Endothelial cell of umbilical vein (primary cell): ENCODE measurements around the gene TECPR2.

GRCh38 chr14:100943164-100943623, 39.7 kb upstream of the RTL1 start:
- PRO-cap: no peak
CAGE:
- cytosol, long polyA minus RNA: no peak
- cytosol, long polyA plus RNA: no peak
- long polyA plus RNA: no peak
- nucleus, long polyA minus RNA: no peak
- nucleus, long polyA plus RNA: no peak

GRCh38 chr14:100981064-100981760, 77.7 kb upstream of the RTL1 start:
- PRO-cap: no peak
CAGE:
- cytosol, long polyA minus RNA: no peak
- cytosol, long polyA plus RNA: no peak
- long polyA plus RNA: no peak
- nucleus, long polyA minus RNA: no peak
- nucleus, long polyA plus RNA: no peak

GRCh38 chr14:101359263-101359960, 402.1 kb upstream of the PPP2R5C start:
- PRO-cap: no peak
CAGE:
- cytosol, long polyA minus RNA: no peak
- cytosol, long polyA plus RNA: no peak
- long polyA plus RNA: no peak
- nucleus, long polyA minus RNA: no peak
- nucleus, long polyA plus RNA: no peak

DNA sequence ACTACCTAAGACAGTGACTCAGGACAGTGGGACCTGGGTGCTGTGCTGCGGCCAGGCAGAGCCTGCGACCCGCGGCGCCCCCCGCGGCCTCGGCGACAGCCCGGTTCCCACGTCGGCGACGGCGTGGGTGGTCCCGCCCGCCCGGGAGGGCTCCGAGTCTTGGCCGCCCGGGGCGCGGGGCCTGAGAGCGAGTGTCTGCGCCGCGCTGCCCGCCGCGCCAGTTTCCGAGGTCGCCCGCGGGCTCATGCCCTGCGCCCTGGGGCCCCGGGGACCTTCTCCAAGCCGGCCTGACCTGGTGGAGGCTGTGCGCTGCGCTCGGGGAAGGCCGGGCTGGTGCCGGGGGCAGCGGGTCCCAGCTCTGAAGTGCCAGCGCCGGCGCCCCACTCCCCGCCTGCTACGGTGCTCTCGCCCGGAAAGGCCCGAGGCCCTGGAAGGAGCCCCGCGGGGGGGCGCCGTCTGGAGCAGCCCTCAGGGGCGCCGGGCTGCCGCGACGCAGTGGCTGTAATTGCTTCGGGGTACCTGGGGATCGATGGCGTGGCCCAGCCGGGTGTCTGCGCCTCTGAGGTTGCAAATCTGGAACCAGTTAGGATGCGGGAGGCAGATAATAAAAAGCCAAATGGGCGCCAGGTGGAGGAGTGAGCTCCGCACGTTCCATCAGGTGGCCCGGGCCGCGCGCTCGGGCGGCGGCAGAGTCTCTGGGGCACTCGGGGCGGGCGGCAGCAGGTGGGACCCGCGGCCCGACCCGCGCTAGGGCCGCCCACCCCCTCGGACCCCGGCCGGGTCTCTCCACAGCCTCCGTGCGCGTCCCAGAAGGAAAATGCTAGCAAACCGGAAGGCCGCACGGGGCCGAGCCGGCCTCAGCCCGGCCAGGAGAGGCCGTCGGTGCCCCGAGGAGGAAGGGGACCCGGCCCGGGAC, 302.6 kb upstream of the PPP2R5C start:
- PRO-cap: no peak
CAGE:
- cytosol, long polyA minus RNA: no peak
- cytosol, long polyA plus RNA: no peak
- long polyA plus RNA: no peak
- nucleus, long polyA minus RNA: no peak
- nucleus, long polyA plus RNA: no peak

DNA sequence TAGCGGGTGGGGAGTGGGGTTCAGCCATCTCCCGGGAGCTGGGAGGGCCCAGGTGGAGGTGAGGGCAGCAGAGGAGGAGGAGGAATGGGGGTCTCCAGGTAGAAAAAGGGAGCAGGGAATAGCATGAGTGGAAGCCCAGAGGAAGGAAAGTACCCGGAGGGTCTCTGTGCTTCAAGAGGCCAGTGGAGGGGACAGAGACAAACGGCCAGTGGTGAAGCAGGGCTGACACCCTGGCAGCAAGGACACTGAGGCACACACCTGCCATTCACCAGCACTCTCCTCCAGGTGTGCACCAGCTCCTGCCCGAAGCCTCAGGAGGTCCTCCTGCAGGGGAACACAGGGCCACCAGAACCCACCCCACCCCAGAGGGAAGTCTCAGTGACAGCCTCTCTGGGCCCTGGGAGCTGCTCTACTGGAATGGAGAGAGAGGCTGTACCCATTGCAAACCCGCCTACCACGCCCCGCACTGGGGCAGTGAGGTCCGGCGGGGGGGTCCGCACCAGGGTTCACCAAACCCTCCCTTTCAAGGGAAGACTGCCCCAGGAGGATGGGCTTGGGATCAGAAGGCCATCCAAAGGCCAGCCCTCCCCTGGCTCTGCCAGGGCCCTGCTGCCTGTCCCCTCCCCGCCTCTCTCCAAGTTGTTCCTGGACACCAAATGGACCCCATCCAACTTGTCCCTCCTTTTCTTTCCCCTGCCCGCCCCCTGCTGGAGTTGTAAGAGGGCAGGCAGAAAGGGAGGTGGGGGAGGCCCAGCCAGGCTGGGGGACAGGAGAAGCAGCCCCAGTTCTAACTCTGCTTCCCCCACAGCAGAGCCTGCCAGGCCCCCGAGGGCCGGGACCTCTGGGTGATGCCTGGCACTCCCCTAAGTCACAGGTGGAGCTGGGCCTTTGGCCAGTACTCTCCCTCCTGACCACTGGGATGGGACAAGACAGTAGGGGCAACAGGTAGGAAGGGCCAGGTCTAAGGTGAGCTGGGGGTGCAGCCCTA, 203.7 kb upstream of the PPP2R5C start:
- PRO-cap: no peak
CAGE:
- cytosol, long polyA minus RNA: no peak
- cytosol, long polyA plus RNA: no peak
- long polyA plus RNA: no peak
- nucleus, long polyA minus RNA: no peak
- nucleus, long polyA plus RNA: no peak

DNA sequence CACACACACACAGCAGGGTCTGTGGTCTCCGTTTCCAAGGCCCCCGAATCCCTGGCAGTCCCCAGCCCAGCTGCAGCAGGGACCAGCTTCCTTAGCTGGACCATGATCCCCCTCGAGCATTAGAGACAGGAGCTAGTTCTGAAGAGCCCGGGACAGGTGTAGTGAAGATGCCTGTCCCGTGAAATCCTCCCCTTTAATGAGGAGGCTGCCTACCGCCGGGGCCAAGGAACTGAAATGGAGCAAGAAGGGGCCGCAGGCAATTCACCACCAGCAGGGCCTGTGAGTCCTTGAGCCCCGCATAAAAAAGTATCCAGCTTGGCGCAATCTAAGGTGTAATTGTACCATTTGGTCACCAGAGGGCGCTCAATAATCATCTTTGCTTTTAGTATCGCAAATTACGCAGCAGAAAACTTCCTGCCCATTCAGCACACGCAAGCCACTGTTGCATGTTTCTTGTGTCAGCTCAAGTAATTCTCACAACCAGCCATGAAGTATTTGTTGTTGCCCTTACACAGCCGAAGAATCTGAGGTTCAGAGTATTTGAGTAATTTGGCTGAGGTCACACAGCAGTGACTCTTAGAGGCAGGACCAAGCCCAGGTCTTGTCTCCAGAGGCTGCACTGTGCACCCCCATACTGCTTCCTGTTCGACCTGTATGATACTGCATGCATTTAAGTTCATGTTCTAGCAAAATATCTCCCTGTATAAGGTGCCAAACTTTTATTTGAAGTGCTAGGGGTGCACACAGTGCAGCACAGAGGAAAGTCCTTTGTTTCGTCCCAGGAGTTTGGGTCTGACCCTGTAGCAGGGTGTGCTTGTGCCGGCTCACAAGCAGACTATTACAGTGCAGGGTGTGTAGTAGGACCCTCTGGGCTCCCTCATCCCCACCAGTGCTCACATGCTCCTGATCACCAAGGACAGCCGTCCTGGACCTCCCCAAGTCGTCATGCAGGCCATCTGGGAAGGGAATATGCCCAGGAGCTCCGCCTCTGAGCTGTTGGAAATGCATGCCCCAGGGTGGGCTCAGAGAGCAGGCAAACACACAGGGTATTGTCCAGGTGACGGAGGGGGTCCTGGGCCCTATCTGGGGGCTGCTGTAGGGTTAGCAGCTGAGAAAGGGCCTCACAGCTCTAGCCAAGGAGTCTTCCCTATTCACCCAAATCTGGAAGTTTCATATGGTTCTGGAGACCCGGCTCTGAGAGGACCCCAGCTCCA, 54.0 kb upstream of the PPP2R5C start:
- PRO-cap: no peak
CAGE:
- cytosol, long polyA minus RNA: no peak
- cytosol, long polyA plus RNA: no peak
- long polyA plus RNA: no peak
- nucleus, long polyA minus RNA: no peak
- nucleus, long polyA plus RNA: no peak

DNA sequence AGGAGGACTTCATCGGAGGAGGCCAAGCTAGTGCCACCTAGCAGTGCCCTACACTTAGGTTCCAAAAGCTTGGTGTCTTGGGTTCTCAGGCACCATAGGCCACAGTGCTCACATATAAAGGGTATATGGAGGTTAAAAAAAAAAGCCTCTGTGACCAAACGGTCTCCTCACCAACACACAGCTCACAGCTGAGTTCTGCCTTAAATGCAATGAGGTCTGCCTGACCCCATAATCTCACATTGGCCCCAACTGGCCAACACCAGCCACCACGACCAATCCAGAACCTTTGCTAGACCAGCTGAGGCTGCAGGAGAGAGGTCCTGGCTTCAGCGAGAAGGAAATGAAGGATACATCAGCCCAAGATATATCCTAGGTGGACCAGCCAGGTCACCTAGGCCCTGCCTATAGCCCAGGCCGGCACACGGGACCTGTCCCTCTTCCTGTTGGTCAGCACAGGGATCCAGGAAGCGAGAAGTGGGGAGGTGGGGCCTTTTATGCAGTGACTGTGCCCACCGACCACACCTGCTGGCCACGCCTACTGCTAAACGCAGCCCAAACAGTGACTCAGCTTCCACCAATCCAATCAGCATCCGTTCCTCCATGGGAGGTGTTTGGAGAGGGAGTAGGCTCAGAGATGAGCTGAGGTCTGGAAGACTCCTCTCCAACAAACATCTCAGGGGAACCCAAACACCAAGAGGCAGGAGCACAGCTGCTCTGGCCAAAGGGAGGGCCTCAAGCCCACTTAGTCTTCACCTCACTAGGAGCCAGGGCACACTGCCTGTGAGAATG, 51.5 kb upstream of the PPP2R5C start:
- PRO-cap: no peak
CAGE:
- cytosol, long polyA minus RNA: no peak
- cytosol, long polyA plus RNA: no peak
- long polyA plus RNA: no peak
- nucleus, long polyA minus RNA: no peak
- nucleus, long polyA plus RNA: no peak

DNA sequence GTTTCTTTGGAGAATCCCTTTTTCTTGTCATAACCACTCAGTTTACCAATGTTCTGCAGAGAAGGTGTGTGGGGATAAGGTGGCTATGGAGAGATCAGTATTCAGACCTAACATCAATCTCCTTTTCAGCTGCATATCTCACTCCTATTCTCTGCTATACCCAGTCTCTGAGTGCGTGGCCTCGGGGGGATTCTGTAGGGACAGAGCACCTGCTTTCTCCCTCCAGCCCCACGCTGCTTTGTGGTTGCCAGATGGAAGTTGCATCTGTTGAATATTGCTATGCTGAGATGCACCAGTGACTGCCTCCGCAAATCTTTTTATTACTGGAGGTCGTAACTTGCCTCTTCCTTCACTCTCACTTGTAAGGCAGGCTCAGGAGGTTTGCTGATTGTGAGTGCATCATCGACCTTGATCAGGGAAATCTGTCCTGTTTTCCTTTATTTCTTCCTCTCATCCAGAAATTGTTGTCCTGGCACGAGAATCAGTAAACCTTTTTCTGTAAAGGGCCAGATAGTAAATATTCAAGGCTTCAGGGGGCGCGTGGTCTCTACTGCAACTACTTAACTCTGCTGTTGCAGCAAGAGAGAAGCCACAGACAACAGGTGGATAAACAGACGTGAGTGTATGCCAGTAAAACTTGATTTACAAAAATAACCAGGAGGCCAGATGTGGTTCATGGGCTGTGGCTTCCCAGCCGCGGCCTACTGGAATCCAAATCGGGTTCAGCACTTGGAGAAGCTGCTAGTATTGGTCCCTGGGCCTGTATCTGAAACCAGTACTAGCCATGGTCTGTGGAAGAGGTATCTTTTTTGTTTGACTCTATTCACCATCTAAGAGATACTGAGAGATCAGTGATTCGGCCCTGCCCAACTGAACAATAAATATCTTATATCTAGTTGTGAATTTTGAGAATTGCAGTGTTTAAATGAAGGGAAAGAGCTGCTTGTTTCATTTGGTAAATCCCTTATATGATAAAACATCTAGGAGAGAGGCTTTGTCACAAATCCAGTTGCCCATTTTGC, 13.1 kb downstream of the PPP2R5C start:
- PRO-cap: no peak
CAGE:
- cytosol, long polyA minus RNA: no peak
- cytosol, long polyA plus RNA: no peak
- long polyA plus RNA: no peak
- nucleus, long polyA minus RNA: no peak
- nucleus, long polyA plus RNA: no peak

- PRO-cap: no peak
CAGE:
- cytosol, long polyA minus RNA: no peak
- cytosol, long polyA plus RNA: no peak
- long polyA plus RNA: no peak
- nucleus, long polyA minus RNA: no peak
- nucleus, long polyA plus RNA: no peak
These were observed 44.1 kb downstream of the PPP2R5C start for GRCh38 chr14:101805405-101806118.

DNA sequence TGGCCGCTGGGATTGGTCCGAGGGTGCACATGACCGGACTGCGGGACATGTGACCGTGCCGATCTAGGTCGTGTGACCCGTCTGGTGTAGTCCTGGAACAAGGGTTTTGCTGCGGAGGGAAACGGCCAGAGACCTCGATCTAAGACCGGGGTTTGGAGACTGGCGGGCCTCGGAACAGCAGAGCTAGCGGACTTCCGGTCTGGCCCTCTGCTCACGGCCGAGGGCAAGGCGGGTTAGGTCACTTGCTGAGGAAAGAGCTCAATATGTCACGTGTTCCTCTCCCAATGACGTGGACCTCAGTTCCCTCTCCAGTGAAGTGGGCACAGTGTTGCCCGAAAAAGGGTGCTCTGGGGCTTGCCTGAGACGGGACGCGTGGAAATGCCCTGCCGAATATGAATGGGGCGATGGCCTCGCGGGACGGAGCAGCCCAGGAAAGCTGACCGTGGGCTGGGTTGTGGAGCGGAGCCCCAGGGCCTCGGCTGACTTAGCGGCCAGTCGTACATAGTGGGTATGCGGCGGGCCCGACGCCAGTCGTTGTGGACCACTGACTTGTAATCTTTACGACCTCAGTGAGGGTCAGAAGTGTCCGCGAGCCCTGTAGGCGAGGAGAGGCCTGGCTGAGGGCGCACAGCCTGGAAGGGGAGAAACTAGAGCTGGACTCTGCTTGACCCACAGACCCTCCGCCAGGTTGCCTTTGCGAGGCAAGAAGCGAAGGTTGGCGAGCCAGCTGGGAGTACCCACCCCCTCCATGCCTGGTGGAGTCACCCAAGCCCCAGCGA, 15.9 kb upstream of the DYNC1H1 start:
- PRO-cap: bidirectional peak, plus-strand start at position 128 of the sequence, minus-strand start outside the sequence
CAGE:
- cytosol, long polyA minus RNA: no peak
- cytosol, long polyA plus RNA: no peak
- long polyA plus RNA: start-site peak on the plus strand centred at position 72 of the sequence, 62 bp wide, 12 and 13 reads in 2 replicates
- nucleus, long polyA minus RNA: no peak
- nucleus, long polyA plus RNA: no peak

- PRO-cap: no peak
CAGE:
- cytosol, long polyA minus RNA: no peak
- cytosol, long polyA plus RNA: no peak
- long polyA plus RNA: no peak
- nucleus, long polyA minus RNA: no peak
- nucleus, long polyA plus RNA: no peak
These were observed 44.5 kb downstream of the DYNC1H1 start for GRCh38 chr14:102008711-102009418.

DNA sequence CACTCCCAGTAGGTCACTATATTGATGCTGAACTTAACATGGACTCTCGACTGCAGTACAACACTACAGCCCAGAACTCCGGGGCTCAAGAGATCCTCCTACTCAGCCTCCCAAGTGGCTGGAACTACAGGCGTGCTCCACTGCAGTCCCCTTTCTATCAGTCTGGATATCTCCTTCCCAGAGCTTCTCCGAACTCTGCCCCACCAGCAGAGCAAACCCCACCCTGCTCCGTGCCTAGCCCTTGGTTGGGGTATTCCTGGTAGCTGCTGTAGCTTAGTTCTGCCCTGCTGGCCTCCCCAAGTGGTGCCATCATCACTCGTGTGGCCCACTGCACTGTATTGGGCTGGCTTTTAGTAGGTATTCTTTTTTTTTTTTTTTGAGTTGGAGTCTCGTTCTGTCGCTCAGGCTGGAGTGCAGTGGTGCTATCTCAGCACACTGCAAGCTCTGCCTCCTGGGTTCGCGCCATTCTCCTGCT, 9.5 kb downstream of the HSP90AA1 start:
- PRO-cap: no peak
CAGE:
- cytosol, long polyA minus RNA: no peak
- cytosol, long polyA plus RNA: no peak
- long polyA plus RNA: no peak
- nucleus, long polyA minus RNA: no peak
- nucleus, long polyA plus RNA: no peak

- PRO-cap: no peak
CAGE:
- cytosol, long polyA minus RNA: no peak
- cytosol, long polyA plus RNA: no peak
- long polyA plus RNA: no peak
- nucleus, long polyA minus RNA: no peak
- nucleus, long polyA plus RNA: no peak
These were observed 2.1 kb downstream of the HSP90AA1 start for GRCh38 chr14:102084585-102085261.

DNA sequence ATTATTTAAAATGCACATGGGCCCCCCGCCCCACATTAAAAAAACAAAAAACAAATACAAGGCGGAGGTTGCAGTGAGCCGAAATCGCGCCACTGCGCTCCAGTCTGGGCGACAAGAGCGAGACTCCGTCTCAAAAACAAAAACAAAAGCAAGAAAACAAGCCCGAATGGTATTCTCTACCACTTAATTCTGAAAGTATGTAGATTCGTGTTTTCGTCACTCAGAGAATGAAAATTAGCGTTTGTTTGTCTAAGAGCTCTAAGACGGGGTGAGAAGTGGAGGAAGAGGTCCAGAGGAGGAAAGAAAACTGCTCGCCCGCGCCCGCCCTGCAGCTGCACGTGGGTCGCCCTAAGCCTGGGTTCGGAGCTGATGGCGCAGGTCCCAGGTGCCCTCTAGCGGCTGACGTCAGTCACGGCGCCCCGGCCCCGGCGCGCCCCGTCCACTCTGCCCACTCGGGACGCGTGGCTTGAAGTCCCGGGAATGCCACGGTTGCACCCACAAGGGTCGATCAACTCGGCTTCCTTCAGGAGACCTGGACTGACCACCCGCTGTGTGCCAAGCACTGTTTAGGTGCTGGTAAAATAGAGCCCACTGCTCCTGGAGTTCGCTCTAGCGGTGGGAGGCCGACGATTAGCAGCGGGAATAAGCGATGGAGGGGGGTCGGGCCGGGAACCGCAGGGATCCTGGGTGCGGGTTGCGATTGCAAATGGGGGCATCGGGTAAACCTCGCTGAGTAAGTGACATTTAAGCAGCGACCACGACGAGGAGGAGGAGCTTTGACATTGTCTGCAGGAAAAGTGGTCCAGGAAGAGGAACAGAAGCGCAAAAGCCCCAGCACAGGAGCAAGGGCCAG, 5.3 kb upstream of the ZNF839 start:
- PRO-cap: bidirectional peak, plus-strand start at position 449 of the sequence, minus-strand start at position 340 of the sequence
CAGE:
- cytosol, long polyA minus RNA: no peak
- cytosol, long polyA plus RNA: no peak
- long polyA plus RNA: no peak
- nucleus, long polyA minus RNA: no peak
- nucleus, long polyA plus RNA: no peak

DNA sequence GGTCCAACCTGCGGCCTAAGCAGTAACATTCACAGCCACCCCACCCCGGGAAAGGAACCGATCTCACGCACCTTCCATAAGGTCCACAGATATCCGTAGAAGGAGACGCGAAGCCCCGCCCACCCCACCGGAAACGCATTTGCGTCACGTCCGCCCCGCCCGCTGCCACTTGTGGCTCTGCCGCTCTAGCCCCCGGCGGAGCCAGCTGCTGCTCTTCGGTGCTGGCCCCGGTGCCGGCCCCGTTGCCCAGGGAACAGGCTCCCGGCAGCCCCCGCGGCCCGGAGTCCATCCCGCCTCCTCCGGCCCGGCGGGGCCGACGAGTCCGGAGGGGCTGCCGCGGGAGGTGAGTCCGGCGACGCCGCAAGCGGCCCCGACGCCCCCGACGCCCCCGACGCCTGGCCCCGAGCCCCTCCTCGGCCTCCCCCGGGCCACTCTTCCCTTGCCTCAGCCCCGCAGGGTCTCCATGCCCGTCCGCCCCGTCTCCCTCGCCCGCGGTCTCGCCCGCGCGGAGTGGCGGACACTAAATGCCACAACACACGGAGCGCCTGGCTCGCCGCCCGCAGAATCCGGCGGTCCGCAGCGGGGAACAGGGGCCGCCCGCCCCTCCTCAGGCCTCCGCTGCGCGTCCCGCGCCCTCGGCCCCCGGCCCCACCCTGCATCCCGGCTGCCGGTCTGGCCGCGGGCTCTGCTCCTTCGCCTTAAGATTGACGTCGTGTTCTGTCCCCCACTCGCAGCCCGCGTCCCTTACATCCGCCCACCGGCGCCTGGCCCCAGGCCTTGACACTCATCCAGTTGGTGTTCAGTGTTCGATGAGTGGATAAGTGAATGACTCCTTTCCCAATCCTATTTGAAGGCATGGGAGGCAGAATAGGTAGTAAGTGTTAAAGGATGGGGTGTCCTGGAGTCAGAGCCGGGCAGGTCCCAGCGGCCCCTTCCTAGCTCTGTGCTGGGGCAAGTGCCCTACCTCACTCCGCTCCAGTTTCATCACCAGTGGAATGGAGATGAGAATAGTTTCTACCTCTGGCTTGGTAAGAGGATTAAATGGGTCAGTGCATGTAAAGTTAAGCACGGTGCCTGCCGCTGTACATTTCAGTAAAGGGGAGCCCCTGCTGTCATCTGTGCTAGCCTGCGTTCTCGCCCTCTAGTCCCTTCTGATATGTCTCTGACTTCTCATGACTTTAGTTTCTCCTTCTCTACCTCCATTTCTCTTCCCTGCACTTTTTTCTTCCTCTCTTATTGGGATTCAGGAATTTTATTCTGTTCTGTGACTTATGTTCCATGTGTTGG, at the start of gene TECPR2:
TSS of gene TECPR2 (plus strand) at position 168 of the 1,287 bp plus-strand sequence.
- PRO-cap: bidirectional peak, plus-strand start at position 316 of the sequence, minus-strand start at position 65 of the sequence; bidirectional peak, plus-strand start at position 560 of the sequence, minus-strand start at position 512 of the sequence; unidirectional peak, minus-strand start at position 655 of the sequence
CAGE:
- cytosol, long polyA minus RNA: start-site peak on the minus strand centred at position 99 of the sequence, 27 bp wide, 374 reads; start-site peak on the plus strand centred at position 294 of the sequence, 35 bp wide, 39 reads
- cytosol, long polyA plus RNA: start-site peak on the minus strand centred at position 107 of the sequence, 40 bp wide, 2,169 and 2,088 reads in 2 replicates
- long polyA plus RNA: start-site peak on the minus strand centred at position 104 of the sequence, 35 bp wide, 852 and 1,520 reads in 2 replicates
- nucleus, long polyA minus RNA: start-site peak on the minus strand centred at position 109 of the sequence, 26 bp wide, 402 reads; start-site peak on the plus strand centred at position 191 of the sequence, 49 bp wide, 167 reads; start-site peak on the plus strand centred at position 302 of the sequence, 30 bp wide, 608 reads
- nucleus, long polyA plus RNA: start-site peak on the minus strand centred at position 111 of the sequence, 32 bp wide, 342 and 828 reads in 2 replicates; start-site peak on the plus strand centred at position 293 of the sequence, 38 bp wide, 40 and 40 reads in 2 replicates

DNA sequence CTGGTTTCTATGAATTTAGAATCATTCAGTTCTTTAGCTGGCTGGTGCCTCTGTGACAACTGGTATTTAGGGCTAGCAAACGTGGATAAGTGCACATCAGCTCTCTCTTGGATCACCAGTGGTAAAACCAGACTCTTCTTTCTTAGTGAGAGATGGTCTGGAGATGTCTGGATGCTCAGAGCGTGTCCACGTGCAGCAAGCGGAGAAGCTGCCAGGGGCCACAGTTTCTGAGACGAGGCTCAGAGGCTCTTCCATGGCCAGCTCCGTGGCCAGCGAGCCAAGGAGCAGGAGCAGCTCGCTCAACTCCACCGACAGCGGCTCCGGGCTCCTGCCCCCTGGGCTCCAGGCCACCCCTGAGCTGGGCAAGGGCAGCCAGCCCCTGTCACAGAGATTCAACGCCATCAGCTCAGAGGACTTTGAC, 68.9 kb downstream of the TECPR2 start:
- PRO-cap: no peak
CAGE:
- cytosol, long polyA minus RNA: no peak
- cytosol, long polyA plus RNA: no peak
- long polyA plus RNA: no peak
- nucleus, long polyA minus RNA: no peak
- nucleus, long polyA plus RNA: no peak

- PRO-cap: no peak
CAGE:
- cytosol, long polyA minus RNA: no peak
- cytosol, long polyA plus RNA: no peak
- long polyA plus RNA: no peak
- nucleus, long polyA minus RNA: no peak
- nucleus, long polyA plus RNA: no peak
These were observed 11.2 kb downstream of the RCOR1 start for GRCh38 chr14:102603632-102604155.

- PRO-cap: no peak
CAGE:
- cytosol, long polyA minus RNA: no peak
- cytosol, long polyA plus RNA: no peak
- long polyA plus RNA: no peak
- nucleus, long polyA minus RNA: no peak
- nucleus, long polyA plus RNA: no peak
These were observed 2.6 kb upstream of the TRAF3 start for GRCh38 chr14:102774330-102775329.

- PRO-cap: no peak
CAGE:
- cytosol, long polyA minus RNA: no peak
- cytosol, long polyA plus RNA: no peak
- long polyA plus RNA: no peak
- nucleus, long polyA minus RNA: no peak
- nucleus, long polyA plus RNA: no peak
These were observed 1.1 kb downstream of the TRAF3 start for GRCh38 chr14:102778251-102778770.

DNA sequence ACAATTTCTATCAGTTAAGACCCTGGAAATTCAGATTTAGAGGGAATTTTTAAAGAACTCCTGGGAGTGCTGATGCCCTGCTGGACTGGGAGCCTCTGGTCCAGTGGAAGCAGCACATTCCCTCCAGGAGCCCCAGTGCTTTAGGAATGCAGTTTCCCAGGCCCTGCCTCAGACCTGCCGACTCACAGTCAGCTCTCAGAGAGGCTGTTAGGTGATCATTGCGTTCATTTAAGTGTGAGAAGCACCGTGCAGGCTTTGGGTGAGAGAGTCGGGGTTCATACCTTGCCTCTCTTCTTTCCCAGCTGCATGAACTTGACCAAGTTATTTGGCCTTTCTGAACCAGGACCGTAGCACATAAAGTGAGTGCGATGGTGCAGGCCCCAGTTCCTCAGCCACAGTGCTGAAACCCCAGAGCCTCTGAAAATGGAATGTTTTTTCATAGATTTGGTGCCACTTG, 22.9 kb downstream of the TRAF3 start:
- PRO-cap: no peak
CAGE:
- cytosol, long polyA minus RNA: no peak
- cytosol, long polyA plus RNA: no peak
- long polyA plus RNA: no peak
- nucleus, long polyA minus RNA: no peak
- nucleus, long polyA plus RNA: no peak